Cytotoxic T cell (primary cell): ENCODE measurements around a stretch of chr2.

DNA sequence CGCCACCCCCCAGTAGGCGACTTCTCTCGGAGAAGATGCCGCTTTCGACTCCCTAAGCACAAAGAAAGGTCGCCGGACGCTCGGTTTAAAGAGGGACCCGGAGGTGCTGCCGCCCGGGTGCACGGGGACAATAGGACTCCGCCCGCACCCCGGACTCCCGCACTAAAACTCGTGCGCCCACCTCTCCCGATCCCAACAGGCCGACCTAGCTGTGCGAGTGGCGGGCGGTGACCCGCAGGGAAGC is 360 bp upstream of the CDC42EP3 start:
- PRO-cap, 2 experiments: no peak in any of the 2 experiments

DNA sequence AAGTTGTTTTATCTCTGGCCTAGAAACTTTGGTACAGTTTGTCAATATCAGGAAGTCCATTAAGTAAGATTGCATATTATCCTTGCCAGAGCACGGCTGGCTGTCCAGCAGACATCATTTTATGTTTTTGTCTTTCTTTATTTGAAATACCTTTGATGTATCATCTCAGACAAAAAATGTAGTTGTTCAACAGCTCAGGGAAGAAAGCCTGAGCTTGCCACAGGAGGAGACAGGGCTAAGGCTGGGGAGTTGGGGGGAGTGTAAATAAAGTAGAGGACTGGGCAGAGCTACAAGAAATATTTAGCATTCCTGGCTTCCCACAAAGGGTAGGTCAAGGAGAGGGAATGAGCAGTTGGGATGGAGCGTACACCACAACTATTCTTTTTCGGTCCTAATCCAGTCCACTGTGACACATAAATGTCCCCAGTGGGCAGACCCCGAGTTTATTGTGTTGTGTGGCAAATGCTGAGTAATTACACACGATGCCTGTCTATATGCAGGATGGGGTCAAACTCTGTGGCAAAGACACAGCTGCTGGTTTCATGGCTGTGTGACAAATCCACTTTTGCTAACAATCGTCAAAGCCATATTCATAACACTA is 97.0 kb upstream of the CDC42EP3 start:
- PRO-cap, 2 experiments: no peak in any of the 2 experiments

DNA sequence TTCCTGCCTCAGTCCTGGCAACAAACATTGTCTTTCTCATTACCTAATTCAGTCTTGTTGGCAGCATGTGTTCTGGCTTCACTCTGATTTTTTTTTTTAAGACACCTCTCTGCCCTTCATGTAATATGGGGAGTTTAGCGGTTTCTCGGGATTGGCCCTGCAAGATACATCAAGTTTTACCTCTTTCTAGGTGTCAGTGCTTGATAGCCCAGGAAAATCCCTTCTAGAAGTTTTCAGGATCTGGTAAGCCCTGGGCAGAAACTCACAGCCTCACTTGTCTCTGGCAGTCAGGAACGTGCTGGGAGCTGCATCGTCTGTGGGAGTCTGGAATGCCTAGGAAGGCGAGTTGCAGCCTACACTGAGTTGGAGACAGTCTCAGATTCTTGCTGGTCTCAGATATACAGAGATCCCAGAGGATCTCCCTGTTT is 104.3 kb upstream of the CDC42EP3 start:
- PRO-cap, 2 experiments: no peak in any of the 2 experiments

- PRO-cap, 2 experiments: no peak in any of the 2 experiments
Observed at GRCh38 chr2:37780994-37781379, 109.5 kb upstream of the CDC42EP3 start.

DNA sequence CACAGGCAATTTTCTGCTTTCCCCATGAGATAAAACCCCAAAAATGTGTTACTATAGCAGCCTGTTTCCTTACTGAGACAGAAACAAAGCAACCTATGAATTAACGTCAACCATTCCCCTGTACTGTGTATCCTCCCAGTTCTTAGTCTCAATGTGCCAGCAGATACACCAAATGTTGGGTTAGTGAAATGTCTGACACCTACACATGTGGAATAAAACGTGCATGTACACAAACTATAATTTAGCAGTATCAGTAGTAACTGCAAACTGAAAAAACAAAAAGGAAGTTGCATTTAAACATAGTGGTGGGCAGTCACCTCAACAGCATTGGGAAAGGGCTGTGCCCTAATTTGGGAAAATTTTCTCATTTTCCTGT is 73.1 kb upstream of the RMDN2 start:
- PRO-cap, 2 experiments: no peak in any of the 2 experiments

DNA sequence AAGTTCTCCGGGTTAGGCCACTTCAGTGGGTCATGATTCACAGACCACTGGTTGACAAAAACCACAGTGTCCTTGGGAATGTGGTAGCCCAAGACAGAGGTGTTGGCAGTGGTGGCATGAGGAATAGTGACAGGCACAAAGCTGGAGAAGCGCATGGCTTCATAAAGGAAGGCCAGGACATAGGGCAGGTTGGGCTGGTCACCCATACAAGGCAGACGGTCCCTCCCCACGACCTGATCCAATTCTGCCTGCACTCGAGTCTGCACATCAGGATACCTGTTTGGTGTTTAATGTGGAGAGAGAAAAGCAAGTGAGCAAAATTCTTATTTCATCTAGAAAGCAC is 4.9 kb downstream of the CYP1B1 start:
- PRO-cap, 2 experiments: no peak in any of the 2 experiments

DNA sequence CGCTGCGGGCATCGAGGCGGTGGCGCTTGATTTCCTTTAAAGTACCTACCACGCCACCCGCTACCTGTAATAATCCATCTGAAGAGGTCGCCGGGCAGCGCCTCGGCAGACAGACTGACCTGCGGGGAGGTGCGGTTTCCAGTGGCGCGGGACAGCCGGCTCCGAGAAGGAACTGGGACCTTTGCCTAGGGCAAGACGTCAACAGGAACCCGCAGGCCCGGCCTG is 378 bp downstream of the CYP1B1 start:
- PRO-cap, 2 experiments: no peak in any of the 2 experiments

GRCh38 chr2:38095777-38096912 is 20.2 kb upstream of the CYP1B1 start:
- PRO-cap, 2 experiments: no peak in any of the 2 experiments

DNA sequence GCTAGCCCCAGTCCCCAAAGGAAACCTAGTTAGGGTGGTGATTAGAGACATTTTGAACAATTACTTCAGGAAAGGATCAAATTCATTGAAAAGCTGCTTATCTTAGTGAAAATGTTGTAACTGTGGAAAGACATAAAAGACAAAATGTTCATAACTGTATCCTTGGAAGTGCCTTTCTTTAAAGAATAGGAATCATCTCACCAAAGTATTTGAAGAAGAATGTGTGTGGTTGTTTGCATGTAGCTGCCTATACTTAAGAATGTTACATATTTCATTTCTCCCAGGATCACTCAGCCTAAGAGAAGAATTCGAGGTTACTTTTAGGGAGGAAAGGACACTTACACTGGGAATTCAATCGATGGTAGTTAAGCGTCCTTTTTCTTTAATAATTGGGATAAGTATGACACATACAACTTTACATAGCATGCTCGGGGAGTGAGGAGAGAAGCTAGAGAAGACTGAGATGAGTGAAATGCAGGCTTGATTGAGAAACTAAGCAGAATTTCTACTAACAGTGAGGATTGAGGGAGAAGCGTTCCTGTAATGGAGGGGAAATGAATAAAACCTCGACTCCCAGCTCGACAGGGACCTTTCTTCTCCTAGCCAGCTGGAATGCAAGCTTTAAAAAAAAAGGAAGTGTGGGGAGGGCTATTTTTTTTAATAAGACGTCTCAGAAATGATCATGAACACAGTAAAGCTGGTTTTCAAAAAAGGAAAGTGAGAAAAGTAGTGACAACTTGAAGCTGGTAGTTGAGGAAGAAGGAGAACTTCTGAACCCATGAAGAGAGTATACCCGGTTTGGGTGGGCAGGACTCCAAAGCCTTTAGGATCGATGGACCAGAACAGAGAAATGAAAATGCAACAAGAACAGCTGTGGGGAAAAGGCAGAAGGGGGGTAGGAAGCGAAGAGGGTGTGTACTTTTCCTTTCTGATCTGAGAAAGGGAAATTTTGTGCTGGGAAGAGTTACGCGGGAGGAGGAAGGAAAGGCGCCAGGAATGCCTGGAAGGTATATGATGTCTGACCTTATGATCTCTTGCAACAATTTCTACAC is 22.2 kb upstream of the CYP1B1 start:
- PRO-cap, 2 experiments: no peak in any of the 2 experiments

DNA sequence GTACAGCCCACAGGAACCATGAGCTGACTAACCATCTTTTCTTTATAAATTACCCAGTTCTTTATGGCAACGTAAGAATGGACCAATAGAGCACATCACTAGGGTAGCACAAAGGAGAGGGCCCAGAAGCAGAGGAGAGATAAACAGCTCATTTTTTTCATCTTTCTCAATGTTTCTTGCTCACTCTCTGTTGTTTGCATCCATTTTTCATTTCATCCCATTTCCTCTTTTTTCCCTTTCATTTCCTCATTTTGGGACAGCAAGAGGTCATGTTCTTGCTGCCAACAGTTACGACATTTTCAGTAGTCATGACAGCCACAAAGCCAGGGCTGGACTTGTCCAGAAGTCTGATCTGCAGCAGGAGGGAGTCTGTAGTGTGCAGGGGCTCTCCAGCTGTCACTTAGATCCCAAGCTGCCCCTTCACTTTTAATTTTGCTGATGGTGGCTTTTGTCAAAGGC is 52.7 kb upstream of the CYP1B1 start:
- PRO-cap, 2 experiments: no peak in any of the 2 experiments

- PRO-cap, 2 experiments: no peak in any of the 2 experiments
Observed at GRCh38 chr2:38187536-38188252, 111.7 kb upstream of the CYP1B1 start.

GRCh38 chr2:38277752-38278458 is 99.2 kb downstream of the ATL2 start:
- PRO-cap, 2 experiments: no peak in any of the 2 experiments

GRCh38 chr2:38346318-38346734 is 30.7 kb downstream of the ATL2 start:
- PRO-cap, 2 experiments: peak in 1 of 2 experiments; most common minus-strand start chr2:38346450 (in 1)

- PRO-cap, 2 experiments: peak in 2 of 2 experiments; most common plus-strand start chr2:38598920 (in 1); most common minus-strand start chr2:38598898 (in 2)
Observed at GRCh38 chr2:38598771-38599156, 4.0 kb downstream of the HNRNPLL start.

GRCh38 chr2:38601883-38602529 is 722 bp downstream of the HNRNPLL start:
- PRO-cap, 2 experiments: peak in 2 of 2 experiments; most common plus-strand start chr2:38602210 (in 2); most common minus-strand start chr2:38602107 (in 1)

DNA sequence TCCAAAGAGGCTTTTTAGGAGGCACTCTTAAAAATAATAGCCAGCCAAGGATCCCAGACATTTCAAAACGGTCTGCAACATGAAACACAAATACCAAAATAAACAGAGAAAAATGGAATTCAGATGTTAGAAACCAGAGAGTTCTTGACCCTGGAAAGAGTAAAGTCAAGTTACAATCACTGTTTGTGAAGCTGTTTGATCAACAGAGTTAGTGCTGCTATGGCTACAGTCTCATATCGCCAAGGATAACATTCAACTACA is 17.4 kb upstream of the HNRNPLL start:
- PRO-cap, 2 experiments: no peak in any of the 2 experiments

DNA sequence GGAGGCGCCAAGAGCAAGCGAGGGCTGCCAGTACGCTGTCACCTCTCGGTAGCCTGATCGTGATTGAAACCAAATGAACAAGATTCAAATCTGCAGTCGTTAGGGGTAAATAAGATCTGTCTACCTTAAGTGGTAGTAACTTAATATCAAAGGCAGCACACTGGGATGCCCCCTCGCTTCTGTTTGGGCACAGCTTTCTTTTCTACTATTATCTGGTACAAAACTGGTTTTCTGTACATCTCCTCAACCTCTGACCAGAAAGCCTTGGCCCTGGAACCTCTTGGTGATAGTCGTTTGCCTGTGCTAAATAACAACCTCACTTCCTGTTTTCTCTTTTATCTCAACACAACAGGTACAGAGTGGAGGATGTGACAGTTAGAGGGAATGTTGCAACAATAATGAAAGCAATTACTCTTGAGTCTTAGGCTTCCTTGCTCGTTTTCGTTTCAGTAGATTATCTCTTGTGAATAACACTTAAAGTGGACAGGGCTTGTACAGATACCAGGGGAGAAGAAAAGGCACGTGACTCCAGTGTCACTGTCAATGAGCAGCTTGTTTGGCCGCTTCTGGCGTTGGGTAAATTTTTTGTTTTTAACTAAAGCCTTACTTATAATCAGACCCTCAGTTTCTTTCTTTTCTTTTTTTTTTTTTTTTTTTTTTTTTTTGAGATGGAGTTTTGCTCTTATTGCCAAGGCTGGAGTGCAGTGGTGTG is 22.2 kb upstream of the GALM start:
- PRO-cap, 2 experiments: no peak in any of the 2 experiments

DNA sequence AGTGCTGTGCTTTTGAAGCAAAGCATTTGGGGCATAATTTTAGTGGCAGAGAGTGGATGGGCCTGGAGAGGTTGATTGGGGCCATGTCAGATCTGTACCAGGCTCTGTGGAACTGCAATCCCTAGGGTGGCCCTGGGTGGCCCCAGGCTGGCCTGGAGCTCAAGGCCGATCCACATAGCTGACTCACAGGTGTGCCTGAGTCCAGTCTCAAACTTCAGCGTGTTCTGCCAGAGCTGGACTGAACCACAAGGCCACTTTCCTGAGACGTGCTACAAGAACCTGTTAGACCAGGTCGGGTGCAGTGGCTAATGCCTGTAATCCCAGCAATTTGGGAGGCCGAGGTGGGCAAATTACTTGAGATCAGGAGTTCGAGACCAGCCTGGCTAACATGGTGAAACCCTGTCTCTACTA is 27.0 kb downstream of the GALM start:
- PRO-cap, 2 experiments: no peak in any of the 2 experiments

- PRO-cap, 2 experiments: peak in 2 of 2 experiments; most common plus-strand start chr2:38749206 (in 2); most common minus-strand start chr2:38749163 (in 1)
Observed at GRCh38 chr2:38748749-38749768, 2.1 kb downstream of the SRSF7 start.

- PRO-cap, 2 experiments: no peak in any of the 2 experiments
Observed at GRCh38 chr2:38827476-38828131, 48.1 kb downstream of the DHX57 start.